HT1080 (cell line): ENCODE results near the genes PTPN18, POTEJ and POTEE.

RAMPAGE:
- cytosol, long total RNA = no peak
- long total RNA = no peak
- nucleus, long total RNA = no peak
Measured at GRCh38 chr2:130355555-130356344, at the start of gene PTPN18. TSS of gene PTPN18 (plus strand) at chr2:130356056.

DNA sequence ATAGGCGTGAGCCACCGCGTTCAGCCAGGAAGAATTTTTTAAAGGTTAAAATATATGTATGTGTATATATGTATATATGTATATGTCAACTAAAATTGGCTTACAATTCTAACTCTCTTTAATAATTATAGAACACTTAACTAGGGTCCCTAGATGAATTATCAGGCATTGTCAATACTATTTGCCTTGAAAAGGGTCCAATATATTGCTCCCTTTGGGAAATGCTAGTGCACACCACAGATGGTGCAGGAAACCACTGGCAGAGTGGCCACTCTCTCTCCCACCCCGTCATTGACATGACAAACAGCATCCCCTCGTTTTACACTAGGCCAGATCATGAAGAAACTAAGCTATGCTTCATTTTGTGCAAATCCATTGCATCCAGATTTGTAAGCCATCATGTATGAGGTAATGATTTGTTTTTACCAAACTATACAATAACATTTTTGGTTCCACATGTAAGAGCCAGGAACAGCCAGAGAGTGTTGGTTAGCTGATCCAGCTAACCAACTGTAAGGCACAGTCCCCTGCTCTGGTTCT lies 29.4 kb downstream of the PTPN18 start:
RAMPAGE:
- cytosol, long total RNA = no peak
- long total RNA = no peak
- nucleus, long total RNA = no peak

DNA sequence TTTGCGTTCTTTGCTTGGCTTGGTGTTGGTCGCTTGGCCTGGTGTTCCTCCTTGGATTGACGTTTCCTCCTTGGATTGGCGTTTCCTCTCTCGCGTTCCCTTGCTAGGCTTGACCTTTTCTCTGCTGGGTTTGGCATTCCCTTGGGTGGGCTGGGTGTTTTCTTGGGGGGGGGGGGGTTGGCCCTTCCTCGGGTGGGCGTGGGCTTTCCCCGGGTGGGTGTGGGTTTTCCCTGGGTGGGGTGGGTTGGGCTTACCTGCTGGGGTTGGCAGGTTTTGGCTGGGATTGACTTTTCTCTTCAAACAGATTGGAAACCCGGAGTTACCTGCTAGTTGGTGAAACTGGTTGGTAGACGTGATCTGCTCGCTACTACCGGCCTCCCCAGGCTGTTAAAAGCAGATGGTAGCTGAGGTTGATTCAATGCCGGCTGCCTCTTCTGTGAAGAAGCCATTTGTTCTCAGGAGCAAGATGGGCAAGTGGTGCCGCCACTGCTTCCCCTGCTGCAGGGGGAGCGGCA lies at the start of gene POTEJ:
POTEJ (plus strand) TSS at position 305 of the 515 bp plus-strand sequence.
RAMPAGE:
- cytosol, long total RNA = no peak
- long total RNA = no peak
- nucleus, long total RNA = no peak

DNA sequence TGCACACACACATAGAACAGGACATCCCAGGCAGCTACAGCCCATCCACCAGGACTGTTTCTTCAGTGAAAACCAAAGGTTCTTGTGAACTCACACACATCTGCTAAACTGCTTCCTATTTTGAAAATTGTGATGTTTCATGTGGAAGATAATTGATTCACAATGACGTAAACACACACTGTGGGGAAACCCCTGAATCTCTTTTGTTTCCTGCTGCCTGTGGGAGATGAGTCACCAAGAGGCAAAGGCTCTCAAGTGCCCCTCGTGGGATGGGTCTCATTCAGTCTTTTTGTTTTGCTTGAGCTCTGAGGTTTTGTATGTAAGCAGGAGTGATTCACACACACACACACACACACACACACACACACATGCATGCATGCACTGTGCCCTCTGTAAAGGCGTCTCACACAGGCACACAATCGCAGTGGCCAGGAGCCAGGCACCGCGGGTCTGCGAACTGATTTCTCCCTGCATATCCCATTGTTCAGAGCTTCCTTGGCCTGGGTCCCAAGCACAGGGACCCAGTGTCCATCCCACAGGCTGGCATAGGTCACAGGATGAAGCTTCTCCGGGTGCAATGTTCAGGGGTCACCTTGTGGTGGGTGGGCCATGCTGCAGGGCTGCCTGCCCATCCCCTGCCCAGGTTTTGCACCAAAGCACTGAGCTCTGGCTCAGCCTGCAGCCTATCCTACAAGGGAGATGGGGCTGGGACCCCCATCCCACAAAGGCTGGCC lies 12.1 kb upstream of the ARHGEF4 start:
RAMPAGE:
- cytosol, long total RNA = no peak
- long total RNA = no peak
- nucleus, long total RNA = no peak

DNA sequence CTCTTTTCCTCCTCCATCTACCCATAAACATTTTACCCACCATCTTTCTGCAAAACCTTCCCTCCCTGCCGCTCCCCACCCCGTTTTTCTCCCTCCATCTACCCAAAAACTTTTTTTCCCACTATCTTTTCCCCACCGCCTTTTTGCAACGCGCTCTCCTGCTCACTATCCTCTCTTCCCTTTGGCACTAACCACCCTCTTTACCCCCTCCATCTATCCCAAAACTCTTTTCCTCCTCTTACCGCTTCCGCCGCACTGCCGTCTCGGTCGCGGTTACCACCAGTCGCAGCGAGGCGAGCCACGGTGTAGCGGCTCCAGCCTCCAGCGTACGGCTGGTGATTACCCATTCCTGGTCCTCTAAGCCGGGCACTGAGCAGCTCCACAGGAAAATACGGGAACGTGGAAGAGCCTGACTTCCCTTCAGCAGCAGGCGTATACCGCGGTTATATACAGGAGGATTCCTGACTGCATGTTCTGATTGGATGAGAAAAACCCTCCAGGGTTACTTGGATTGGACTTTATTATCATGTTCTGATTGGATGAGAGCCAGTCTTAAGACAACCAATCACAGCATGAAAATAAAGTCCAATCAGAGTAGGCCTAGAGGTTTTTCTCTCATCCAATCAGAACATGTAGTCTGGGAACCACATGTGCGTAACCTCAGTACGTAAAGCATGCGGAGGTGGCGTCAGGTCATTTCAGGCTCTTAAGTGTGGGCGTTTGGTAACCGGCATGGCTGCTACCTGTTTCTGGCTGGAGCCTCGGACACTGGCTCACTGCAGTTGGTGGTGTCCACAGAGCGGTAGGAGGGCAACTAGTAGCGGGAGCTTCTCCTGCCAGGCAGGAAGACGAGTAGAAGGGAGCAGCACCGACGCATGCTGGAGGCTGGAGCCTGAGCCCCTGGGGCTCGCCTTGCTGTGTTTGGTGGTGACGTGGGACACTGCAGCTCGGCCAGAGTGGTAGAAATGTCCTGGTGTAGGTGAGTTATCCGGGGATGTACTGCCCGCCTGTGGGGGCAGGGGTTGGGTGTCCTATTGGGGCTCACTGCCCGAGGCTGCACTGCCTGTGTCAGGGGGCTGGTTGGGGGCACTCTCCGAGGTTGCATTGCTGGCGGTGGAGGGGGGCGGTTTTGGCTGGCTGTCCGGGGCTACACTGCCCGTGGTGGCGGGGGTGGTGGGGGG lies at the start of gene POTEE:
POTEE (plus strand) TSS at position 696 of the 1,181 bp plus-strand sequence.
RAMPAGE:
- cytosol, long total RNA = no peak
- long total RNA = no peak
- nucleus, long total RNA = no peak

DNA sequence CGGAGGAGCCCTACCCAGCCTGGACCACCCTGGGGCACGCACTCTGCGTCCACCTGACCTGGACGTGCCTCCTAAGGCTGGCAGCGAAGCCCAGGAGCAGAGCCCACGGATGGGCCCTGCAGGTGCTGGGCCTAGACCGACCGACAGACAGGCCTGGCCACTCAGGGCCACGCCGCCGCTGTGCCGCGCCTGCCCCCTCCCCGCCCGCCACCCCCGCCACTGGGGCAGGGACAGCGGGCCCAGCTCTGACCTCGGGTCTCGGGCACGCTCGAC lies 635 bp downstream of the MZT2A start:
RAMPAGE:
- cytosol, long total RNA = no peak
- long total RNA = no peak
- nucleus, long total RNA = no peak

GRCh38 chr2:131512004-131513037 lies 15.4 kb upstream of the CCDC74A start:
RAMPAGE:
- cytosol, long total RNA = no peak
- long total RNA = no peak
- nucleus, long total RNA = no peak

RAMPAGE:
- cytosol, long total RNA = no peak
- long total RNA = no peak
- nucleus, long total RNA = no peak
Measured at GRCh38 chr2:132304533-132305067, 112.0 kb upstream of the GPR39 start.

DNA sequence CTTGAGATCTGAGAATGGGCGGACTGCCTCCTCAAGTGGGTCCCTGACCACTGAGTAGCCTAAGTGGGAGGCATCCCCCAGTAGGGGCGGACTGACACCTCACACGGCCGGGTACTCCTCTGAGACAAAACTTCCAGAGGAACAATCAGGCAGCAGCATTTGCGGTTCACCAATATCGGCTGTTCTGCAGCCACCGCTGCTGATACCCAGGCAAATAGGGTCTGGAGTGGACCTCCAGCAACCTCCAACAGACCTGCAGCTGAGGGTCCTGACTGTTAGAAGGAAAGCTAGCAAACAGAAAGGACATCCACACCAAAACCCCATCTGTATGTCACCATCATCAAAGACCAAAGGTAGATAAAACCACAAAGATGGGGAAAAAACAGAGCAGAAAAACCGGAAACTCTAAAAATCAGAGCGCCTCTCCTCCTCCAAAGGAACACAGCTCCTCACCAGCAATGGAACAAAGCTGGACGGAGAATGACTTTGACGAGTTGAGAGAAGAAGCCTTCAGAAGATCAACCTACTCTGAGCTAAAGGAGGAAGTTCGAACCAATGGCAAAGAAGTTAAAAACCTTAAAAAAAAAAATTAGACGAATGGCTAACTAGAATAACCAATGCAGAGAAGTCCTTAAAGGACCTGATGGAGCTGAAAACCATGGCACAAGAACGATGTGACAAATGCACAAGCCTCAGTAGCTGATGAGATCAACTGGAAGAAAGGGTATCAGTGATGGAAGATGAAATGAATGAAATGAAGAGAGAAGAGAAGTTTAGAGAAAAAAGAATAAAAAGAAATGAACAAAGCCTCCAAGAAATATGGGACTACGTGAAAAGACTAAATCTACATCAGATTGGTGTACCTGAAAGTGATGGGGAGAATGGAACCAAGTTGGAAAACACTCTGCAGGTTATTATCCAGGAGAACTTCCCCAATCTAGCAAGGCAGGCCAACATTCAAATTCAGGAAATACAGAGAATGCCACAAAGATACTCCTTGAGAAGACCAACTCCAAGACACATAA lies 113.2 kb downstream of the GPR39 start:
RAMPAGE:
- cytosol, long total RNA = no peak
- long total RNA = no peak
- nucleus, long total RNA = no peak

GRCh38 chr2:132543110-132543947 lies 126.7 kb downstream of the LYPD1 start:
RAMPAGE:
- cytosol, long total RNA = no peak
- long total RNA = no peak
- nucleus, long total RNA = no peak

GRCh38 chr2:133200865-133201414 lies 367.3 kb downstream of the NCKAP5 start:
RAMPAGE:
- cytosol, long total RNA = no peak
- long total RNA = no peak
- nucleus, long total RNA = no peak

DNA sequence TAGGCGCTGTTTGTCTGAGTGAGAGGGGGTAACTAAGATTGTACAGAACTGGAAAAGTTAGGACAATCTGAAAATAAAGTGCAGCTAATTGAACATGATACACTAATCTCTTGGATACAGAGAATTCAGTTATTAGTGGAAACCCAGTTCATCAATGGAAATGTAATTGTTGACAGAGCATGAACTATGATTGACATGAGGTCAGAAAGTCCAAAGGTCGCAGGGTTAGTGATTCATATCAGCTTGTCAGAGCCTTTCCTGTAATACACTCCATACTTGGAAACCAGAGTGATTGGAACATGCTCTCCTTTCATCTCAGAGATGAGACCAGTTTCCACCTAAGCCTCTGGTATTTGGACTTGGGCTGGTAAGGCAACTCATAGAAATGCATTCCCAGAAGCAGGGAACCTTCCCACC lies 8.4 kb upstream of the NCKAP5 start:
RAMPAGE:
- cytosol, long total RNA = no peak
- long total RNA = no peak
- nucleus, long total RNA = no peak

GRCh38 chr2:133765589-133766260 lies 197.5 kb upstream of the NCKAP5 start:
RAMPAGE:
- cytosol, long total RNA = no peak
- long total RNA = no peak
- nucleus, long total RNA = no peak

RAMPAGE:
- cytosol, long total RNA = no peak
- long total RNA = no peak
- nucleus, long total RNA = no peak
Measured at GRCh38 chr2:133910288-133910767, 342.1 kb upstream of the NCKAP5 start.

DNA sequence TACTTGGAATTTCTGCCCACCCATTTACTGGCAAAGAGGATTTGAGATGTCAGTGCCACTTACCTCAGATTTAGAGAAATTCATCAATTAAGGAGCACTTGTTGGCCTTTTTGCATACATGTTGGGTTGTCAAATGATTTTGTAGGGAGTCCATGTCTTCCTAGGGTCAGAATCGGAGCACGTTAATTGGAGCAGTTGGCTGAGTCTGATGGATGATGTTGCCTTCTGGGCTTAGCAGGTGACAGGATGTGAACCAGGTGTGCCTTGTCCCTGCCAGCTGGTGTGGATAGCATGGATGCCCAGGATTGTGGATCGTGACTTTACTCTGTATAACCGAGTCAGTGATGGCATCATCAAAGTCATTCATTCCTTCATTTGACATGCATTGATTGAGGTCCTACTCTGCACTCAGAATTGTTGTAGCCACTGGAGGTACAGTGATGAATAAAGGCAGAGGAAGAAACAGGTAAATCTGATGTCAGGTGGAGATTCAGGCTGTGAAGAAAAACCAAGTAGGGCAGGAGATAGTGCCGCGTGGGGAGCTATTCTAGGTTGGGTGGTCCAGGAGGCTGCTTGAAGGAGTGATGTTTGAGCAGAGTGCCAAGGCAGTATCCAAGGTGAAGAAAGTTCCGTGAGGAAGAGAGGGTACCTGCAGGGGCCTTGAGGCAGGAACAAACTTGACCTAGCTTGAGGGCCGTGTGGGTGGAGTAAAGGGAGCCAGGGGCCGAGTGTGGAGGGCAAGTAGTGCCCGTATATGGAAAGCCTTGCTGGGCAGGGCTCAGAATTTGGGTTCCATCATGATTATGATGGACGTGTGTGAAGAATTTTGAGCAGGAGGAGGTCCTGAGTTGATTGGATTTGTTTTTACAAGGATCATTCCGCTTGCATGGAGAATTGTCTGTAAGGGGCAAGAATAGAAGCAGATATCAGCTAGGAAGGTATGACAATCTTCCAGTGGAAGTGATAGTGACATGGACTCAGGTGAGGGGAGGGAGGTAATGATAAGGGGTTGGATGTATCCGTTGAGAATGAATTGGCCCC lies 67.2 kb upstream of the MGAT5 start:
RAMPAGE:
- cytosol, long total RNA = no peak
- long total RNA = no peak
- nucleus, long total RNA = no peak

RAMPAGE:
- cytosol, long total RNA = no peak
- long total RNA = no peak
- nucleus, long total RNA = no peak
Measured at GRCh38 chr2:134261380-134262408, 7.8 kb downstream of the MGAT5 start.

DNA sequence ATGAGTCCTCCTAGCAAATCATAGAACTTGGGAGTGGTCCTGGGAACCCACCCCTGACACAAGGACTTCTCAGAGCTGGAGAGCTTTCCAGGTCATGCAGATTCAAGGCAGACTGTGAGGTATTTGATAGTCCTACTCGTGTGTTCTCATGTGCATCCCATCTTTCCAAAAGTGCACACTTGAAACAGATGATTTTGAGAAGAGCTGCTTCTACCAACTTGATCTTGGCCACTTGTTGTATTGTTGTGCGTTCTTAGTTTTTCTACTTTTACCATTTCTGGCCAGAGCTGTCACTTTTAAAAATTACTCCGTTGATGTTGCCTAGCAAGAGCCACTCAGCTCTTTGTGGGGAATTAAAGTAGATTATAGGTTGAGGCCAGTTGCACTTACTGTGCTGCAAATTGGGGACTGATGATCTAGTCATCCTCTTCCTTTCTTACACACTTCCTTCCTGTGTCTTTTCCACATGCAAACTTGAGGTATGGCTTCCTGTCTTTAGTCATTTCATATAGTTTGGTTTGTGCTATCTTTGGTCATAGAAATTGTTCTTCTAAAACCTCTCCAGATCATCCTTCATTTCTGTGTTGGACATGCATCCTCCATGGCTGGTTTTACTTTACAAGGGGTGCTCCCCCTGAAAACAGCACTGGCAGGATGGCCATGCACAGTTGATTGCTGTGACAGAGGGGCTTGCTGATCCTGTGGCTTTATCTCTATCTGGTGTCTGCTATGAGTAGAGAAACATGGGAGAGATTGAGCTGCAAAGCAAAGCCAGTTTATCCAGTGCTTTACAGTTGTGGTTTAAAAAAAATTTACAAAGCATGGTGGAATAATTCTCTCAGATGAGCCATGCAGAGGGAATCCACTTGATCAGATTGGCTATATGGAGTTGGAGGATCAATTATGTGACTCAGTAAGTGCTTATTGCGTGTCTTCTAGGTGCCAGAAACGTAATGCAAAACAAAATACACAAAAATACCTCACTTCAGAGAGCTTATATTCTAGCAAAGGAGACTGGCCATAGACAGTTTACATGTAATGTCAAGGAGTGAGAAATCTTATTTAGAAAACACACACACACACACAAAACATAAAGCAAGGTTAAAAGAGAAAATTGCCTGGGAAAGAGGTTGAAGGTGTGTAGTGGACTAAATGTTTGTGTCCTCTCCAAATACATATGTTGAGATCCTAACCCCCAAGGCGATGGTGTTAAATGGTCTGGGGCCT lies 36.5 kb downstream of the MGAT5 start:
RAMPAGE:
- cytosol, long total RNA = no peak
- long total RNA = no peak
- nucleus, long total RNA = no peak

RAMPAGE:
- cytosol, long total RNA = no peak
- long total RNA = no peak
- nucleus, long total RNA = no peak
Measured at GRCh38 chr2:134410616-134411561, 157.0 kb downstream of the MGAT5 start.

DNA sequence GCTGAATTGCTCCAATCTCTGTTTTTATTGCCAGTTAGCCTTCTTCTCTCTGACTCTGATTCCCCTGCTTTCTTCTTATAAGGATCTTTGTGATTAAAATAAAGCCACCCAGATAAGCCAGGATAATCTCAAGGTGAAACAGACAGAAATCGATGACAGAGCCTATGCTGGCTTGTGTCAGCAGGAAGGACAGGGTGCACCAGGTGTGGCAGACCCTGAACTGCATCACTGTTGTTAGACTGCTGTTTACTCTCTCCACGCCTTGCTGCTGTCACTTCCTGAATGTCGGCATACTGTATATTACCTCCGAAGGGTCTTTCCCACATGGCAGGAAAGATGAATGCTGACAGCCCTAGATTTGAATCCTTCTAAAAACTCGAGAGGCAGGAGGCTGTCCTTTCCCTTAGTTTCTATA lies 18.8 kb upstream of the TMEM163 start:
RAMPAGE:
- cytosol, long total RNA = no peak
- long total RNA = no peak
- nucleus, long total RNA = no peak

GRCh38 chr2:134739658-134740724 lies 21.2 kb upstream of the TMEM163 start:
RAMPAGE:
- cytosol, long total RNA = no peak
- long total RNA = no peak
- nucleus, long total RNA = no peak